A375 (cell line): ENCODE results near the genes HSPA8, OR4D5, OR6T1, OR10G7, VWA5A, OR10D3, SPA17, VSIG2, ESAM and CCDC15.

GRCh38 chr11:123061115-123062257 is at the start of gene HSPA8:
HSPA8 (minus strand) TSS chr11:123062136.
- RAMPAGE, long total RNA = start-site peak on the minus strand at chr11:123062111-123062139, 23 and 849 reads in 2 replicates

DNA sequence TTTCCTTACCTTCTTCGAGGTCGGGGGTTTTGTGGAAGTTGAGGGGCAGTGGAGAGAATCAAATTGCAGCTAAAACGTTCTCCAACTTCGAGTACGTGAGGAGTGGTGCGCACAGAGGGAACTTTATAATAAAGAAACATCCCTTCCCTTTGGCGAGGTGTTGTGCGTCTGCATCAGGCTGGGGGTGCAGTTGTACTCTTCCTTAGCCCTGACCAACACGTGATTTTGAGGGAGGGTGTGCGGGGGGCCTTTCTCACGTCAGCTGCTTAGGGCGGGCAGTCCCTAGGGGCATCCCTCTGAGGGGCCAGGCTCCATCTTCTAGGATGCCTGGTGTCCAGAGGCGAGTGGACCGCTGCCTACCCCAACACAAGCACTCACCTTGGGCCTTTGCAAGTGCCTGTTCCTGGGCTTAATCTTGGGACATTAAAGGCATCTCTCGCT is 96.3 kb downstream of the GRAMD1B start:
- RAMPAGE, long total RNA = no peak

DNA sequence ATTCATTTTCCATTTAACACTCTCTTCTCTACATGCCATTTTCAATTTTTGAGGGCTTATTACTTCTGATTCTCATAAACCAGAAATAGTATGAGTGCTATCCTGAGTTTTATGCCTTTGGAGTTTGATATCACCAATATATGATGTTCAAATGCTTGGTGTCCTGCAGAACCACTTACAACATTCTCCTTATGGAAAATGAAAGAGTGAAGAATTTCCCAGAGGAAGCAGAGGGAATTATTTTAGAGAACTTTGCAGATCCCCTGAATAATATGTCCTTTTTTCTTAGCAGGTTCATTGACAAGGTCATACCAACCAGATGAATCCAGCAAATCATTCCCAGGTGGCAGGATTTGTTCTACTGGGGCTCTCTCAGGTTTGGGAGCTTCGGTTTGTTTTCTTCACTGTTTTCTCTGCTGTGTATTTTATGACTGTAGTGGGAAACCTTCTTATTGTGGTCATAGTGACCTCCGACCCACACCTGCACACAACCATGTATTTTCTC is at the start of gene OR4D5:
Gene OR4D5, plus strand, starts transcription at position 320 of the 505 bp plus-strand sequence.
- RAMPAGE, long total RNA = no peak

DNA sequence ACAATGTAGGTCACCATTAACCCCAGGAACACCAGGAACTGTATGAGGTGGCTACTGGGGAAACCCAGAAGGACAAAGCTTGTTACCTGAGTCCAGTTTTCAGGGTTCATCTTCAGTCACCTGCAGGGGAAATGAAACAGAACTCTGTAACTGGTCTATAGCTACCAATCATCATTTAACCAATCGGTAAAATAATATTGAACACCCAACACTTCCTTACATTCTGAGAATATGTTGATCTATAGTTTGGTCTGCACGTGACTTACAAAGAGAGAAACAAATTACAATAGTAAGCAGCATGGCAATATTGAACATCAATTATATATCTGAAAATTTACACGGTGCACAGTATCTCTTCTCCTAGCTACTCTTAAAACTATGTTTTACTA is at the start of gene OR6T1:
Gene OR6T1, minus strand, starts transcription at position 110 of the 389 bp plus-strand sequence.
- RAMPAGE, long total RNA = no peak

DNA sequence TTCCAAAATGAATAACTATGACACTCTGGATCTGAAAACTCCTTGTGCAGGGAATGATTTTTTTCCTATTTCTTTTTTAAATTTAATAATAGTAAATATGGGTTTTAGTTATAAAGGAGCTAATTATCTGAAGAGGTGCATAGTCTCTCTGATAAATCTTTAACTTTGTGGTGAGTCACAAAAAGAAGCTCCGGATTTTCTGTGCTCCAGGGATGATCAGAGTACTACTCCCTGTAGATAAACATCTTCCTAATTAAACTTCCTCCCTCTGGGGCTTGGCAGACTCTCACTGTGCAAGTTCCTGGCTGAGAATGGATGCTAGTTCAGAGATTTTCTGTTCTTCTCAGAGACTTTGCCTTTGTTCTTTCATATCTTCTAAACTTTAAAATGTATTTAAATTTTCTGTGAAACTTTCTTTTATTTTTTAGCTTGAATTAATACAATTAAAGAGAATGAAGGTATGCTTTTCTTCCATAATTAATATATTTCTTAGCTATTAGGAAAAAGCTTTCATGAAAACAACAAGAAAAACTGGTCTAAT is at the start of gene OR10G7:
Gene OR10G7, minus strand, starts transcription at position 129 of the 541 bp plus-strand sequence.
- RAMPAGE, long total RNA = no peak

DNA sequence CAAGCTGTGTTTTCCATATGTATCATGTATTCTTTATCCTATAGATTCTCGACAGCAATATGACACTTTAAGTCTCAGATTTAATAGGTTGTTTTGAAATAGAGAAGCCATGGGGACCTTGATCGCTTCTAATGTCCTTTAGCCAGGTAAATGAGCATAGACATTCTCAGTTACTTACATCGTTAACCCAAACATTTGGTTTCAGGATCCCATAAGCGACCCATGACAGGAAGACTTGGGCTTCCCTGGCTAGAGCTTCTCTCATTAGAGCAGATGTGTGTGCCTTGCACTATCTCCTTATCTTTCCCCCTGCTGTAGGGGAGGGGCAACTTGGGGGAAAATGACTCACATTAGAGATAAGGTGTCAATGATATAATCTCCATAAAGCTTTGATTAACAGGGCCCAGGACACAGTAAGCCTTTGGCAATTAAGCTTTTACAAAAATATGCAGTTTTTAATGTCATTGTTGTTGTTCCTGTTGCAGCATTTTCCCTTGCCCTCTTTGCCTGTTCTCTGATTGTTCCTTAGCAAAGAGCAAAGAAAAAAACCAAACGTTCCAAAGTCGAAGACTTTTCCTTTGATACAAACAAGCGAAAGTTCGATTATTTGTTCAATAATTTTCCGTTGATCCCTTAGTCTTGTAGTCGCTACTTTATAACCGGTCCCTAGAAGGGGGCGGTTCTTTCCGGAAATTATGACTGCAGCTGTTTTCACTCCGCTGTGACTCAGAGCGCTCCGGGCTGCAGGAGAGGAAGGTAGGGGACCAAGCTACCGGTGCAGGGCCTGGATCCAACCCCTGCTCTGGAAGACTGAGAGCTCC is at the start of gene VWA5A:
Gene VWA5A, plus strand, starts transcription at position 724 of the 821 bp plus-strand sequence.
- RAMPAGE, long total RNA = no peak

DNA sequence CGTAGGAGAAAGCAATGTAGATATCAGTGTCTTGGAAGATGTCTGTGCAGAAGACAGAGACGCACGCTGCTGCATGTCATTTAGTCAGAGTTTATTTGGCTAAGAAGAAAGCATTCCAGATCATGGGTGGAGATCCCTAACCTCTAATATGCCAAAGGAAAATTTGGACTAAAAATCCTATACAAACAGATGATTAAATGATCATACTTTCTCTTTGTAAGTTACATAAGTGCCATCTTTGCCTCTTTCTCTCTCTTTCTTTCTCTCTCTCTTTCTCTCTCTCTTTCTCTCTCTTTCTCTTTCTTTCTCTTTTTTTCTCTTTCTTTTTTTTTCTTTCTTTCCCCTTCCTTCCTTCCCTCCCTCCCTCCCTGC is at the start of gene OR10D3:
Gene OR10D3, plus strand, starts transcription at position 178 of the 372 bp plus-strand sequence.
- RAMPAGE, long total RNA = no peak

GRCh38 chr11:124657605-124657944 is 16.0 kb downstream of the SIAE start:
- RAMPAGE, long total RNA = no peak

DNA sequence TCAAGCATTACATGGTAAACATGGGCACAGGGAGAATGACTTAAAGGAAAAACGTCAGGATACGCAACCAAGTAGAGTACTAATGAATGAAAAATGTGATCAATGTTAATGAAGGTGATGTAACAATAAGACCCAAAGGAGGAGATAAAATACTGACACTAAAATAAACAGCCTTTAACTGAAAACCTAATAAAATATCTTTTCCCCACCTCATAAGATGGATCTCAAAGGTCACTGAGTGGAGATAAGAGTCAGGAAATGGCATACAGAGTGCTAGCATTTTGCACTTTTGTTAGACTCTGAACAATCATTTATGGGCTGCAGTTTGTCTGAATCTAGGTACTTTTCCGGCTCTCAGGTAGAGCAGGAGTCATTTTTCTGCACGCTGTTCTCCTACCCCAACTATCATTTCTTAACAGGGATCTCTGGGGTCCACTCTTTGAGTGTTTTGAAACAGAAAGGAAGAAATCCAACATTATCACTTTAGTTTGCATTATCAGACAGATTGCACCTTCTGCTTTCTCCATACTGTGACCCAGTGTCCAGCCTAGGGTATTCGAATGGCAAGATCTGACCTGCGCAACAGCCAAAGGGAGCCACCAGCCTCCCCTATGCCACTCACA is 988 bp downstream of the SIAE start:
- RAMPAGE, long total RNA = no peak

GRCh38 chr11:124673651-124674530 is at the start of gene SPA17:
SPA17 (plus strand) TSS chr11:124673904.
- RAMPAGE, long total RNA = no peak

DNA sequence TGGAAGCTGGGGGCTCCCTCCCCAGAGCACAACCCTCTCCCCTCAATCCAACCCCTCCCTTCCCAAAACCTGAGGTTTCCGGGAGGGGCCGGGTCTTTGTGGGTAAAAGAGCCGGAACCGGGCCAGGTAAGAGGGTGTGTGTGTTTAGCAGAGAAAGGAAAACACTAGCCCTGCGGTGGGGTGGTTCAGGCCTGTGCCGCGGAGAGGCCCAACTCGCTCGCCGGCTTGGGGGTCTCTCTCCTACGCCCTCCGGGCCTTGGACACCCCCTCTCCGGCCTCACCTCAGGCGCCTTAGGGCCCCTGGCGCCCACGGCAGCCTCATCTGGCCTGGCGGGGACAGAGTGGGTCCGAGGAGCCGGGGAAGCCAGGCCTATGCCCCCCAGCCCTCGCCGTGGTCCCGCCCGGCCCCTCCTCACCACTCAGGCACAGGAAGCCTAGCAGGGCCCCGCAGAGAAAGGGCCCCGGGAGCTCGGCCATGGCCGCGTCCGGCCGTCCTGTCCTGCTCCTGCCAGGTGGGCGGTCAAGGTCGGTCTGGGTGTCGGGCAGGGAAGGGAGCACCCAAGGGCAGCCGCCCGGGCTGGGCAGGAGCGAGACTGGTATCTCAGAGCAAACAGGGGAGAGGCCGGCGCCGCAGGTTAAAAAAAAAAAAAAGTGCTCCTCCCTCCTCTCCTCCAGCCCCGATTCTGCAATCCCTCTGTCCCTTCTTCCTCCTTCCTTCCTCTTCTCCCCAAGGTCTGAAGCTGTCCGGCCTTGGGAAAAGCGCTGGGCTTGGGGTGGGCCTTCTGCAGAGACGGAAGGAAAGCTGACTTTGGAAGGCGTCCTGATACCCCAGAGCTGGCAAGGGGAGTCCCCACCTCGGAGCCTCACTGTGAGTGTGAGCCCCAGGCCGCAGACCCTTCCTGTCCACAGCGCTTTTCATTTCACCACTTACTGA is at the start of gene VSIG2:
Gene VSIG2, minus strand, starts transcription at position 595 of the 934 bp plus-strand sequence.
- RAMPAGE, long total RNA = no peak

- RAMPAGE, long total RNA = no peak
Observed at GRCh38 chr11:124762124-124762712, at the start of gene ESAM. ESAM (minus strand) TSS chr11:124762290.

- RAMPAGE, long total RNA = no peak
Observed at GRCh38 chr11:124879661-124880635, 14.7 kb downstream of the ROBO3 start.

DNA sequence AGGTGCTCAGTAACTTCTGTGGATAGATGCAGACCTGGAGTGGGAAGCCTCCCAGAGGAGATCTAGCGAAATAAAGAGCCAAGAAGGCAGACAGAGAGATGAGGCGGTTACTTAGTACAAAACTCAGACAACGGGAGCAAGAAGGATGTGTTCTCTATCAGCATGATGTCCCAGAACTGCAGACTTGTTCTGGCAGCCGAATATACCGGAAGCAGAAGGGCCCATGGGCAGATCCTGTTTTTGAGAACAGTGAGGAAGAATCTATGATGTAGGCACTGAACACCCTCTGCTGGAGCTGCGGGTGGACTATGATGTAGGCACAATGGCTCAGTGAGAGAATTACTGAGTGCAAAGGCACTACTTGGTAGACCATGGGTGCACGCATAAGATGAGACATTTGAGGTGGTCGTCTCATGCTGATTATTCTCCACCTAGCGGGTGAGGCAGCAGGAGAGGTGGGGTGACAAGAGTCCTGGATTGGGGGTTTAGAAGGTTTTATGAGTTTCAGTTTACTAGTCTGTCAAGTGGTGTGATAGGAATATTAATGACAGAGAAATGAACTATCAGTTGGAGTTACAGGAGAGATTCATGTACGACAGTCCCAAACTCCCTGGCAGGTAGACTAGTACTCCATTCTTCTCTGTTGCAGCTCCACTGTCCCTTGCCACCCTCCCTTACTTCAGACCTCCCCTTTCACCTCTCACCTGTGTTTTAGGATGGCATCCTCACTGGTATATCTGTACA is 4.5 kb downstream of the ROBO4 start:
- RAMPAGE, long total RNA = no peak

DNA sequence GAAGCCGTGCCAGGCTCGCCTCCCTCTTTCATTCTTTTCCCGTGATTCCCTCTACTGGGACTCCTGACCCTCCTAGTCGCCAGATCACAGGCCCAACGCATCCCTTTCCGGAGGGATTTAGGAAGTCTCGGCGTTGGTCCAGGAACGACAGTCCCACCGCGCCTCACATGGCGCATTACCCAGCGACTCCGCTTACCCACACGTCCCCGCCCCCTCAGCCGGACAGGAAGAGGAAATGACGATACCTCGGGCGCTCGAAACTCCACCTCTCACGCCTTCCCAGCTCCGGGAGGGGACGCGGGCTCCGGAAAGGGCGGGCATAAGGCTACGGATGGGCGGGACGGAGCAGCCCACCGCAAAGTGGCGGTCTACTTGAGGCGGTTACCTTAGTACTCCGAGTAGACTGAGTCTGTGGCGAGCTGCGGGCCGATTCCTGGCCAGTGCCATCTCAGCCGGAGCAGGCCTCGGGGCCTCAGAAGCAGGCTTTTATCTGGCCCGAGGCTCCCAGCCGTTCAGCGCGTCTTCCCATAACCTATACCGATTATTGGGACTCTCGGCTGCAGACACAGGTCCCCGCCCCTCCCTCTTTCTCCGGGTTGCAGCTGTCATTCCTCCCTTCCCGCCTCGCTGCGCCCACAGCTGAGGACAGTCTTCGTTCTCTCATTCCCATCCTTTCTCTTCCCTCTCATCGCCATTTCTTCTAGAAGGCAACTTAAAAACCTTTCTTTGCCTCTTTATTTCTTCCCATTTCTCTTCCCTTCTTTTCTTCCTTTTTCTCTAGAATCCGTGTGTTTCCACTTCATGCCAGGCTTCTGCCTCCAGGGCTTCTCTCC is at the start of gene CCDC15:
Gene CCDC15, plus strand, starts transcription at position 401 of the 833 bp plus-strand sequence.
- RAMPAGE, long total RNA = no peak

GRCh38 chr11:125072317-125073033 is 9.4 kb downstream of the SLC37A2 start:
- RAMPAGE, long total RNA = no peak

- RAMPAGE, long total RNA = no peak
Observed at GRCh38 chr11:125090254-125090702, 21.1 kb downstream of the TMEM218 start.

- RAMPAGE, long total RNA = no peak
Observed at GRCh38 chr11:125091244-125091909, 20.0 kb downstream of the TMEM218 start.

DNA sequence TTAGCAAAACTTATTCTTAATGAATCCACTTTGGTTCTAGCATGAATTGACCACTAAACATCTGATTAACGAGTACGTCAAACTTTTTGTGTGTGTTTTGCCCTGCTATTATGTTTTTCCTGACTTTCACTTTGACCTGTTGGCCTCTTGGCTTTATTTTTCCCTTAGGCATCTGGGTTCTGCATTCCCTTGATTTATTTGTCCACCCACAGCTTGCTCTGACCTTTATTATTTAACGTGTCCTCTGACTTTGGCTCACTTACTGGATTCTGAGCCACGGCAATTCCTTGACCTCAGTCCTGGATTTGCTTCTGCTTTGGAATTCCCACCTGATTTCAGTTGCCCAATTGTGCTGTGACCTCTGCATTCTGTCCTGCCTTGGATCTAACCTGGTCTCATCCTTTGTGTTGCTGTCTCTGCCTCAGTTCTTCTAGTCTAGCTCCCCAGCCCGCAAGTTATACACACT is 12.1 kb upstream of the TMEM218 start:
- RAMPAGE, long total RNA = no peak

DNA sequence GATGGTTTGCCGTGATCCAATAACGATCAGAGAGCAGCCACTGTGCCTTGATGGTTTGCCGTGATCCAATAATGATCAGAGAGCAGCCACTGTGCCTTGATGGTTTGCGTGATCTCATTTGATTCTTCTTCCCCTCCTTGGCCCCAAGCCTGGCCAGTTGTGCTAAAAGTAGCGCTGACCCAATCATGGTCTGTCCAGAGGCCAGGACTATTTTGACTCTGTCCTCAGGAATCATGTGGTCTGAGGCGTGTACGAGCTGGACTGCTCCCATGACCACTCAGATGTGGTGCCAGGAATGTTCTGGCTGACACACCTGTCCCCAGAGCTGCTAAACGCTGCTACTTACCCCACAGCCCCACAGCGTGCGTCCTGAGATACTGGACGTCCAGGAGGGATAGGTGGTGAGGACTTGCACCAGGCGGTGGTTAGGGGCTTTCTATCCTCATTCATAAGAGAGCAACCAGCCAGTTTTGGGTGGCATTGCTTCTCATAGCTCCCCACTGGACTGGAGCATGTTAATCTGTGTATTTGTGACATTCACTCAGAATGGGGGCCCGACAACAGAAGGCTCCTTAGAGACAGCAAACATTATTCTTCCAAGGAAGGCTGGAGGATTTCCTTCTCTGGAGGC is 70.4 kb downstream of the FEZ1 start:
- RAMPAGE, long total RNA = no peak